AG04450 (cell line): ENCODE results near the gene C1QC.

DNA sequence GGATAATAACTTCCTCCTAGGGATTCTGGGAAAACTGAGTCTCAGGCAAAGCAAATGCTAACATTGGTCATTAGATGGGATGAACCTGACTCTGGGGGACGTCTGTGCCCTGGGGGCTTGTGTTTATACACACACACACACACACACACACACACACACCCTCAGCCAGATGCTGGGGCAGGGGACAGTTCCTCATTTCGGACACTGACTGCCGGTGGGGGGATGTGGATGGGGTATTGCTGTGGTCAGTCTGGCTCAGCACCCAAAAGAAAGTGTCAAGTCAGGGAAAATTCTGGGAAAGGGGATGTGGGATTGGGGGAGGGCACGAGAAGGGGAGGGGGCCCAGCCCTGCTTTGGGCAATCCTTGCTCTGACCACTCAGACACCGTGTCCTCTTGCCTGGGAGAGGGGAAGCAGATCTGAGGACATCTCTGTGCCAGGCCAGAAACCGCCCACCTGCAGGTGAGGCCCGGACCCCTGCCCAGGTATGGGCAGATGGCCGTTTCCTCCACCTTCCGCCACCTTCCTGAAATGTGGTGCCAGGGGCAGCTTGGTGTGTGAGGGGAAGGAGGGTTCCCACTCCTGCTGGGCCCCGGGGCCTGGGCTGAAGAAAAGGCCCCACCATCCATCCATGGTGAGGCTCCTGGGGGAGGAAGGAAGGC is at the start of gene C1QC:
C1QC (plus strand) TSS at position 380 of the 661 bp plus-strand sequence.
- CAGE, long polyA plus RNA = no peak
- RRBS = 60% methylated on average over 1 of the region's 10 CpGs

GRCh38 chr1:22643915-22644309 is 479 bp downstream of the C1QC start:
- CAGE, long polyA plus RNA = no peak
- RRBS = 17% methylated on average over 2 of the region's 12 CpGs

DNA sequence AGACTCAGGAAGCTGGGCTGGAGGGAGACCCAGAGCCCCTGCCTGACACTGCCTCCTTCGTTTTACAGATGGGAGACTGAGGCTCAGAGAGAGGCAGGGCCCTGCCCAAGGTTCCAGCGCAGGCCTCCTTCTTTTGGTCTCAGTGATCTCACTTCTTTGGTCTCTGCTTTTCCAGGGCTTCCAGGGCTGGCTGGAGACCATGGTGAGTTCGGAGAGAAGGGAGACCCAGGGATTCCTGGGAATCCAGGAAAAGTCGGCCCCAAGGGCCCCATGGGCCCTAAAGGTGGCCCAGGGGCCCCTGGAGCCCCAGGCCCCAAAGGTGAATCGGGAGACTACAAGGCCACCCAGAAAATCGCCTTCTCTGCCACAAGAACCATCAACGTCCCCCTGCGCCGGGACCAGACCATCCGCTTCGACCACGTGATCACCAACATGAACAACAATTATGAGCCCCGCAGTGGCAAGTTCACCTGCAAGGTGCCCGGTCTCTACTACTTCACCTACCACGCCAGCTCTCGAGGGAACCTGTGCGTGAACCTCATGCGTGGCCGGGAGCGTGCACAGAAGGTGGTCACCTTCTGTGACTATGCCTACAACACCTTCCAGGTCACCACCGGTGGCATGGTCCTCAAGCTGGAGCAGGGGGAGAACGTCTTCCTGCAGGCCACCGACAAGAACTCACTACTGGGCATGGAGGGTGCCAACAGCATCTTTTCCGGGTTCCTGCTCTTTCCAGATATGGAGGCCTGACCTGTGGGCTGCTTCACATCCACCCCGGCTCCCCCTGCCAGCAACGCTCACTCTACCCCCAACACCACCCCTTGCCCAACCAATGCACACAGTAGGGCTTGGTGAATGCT is 7.8 kb downstream of the C1QB start:
- CAGE, long polyA plus RNA = no peak
- RRBS = 82% methylated on average over 15 of the region's 26 CpGs

DNA sequence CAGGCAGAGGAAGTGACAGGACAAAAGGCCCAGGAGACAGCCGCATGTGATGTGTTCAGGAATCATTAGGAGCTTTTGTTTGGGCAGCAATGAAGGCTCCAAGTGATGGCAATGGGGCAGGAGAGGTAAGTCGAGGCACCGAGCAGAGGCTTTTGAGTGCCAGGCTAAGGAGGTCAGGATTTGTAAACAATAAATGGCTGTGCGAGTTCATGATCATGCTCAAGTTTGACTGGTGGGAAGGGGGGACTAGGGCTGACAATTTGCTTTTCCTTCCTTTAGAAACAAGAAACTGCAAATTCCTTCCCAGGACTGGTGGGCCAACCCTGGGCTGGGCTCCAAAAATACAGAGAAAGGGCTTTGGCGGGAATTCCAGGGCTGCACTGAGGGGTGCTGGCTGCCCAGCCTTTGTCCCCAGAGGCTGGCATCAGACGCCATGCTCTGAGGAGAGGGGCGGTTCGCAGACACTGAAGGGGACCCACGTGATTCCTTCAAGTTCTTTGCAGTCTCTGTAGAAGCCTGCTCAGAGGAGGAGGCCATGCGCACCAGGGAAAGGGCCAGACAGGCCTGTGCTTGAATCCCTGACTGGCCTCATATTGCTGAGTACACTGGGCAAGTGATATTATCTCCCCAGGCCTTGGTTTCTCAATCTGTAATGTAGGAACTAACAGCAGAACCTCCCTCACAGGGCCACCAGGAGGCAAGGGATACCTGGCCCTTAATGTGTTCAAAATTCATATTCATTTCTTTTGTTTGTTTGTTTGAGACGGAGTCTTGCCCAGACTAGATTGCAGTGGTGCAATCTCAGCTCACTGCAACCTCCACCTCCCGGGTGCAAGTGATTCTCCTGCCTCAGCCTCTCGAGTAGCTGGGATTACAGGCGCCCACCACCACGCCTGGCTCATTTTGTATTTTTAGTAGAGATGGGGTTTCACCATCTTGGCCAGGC is 119.5 kb downstream of the EPHB2 start:
- CAGE, long polyA plus RNA = no peak
- RRBS = no CpG with 5 or more reads among the region's 15 CpGs

GRCh38 chr1:22914059-22915077 is 58.3 kb downstream of the LACTBL1 start:
- CAGE, long polyA plus RNA = no peak
- RRBS = no CpG with 5 or more reads among the region's 17 CpGs

- CAGE, long polyA plus RNA = no peak
- RRBS = 15% methylated on average over 9 of the region's 54 CpGs
Measured at GRCh38 chr1:22953048-22953470, 19.6 kb downstream of the LACTBL1 start.

GRCh38 chr1:23168691-23169363 is 48.5 kb downstream of the HTR1D start:
- CAGE, long polyA plus RNA = start-site peak on the minus strand at chr1:23168806-23168845, 1,599 and 1,257 reads in 2 replicates
- RRBS = 50% methylated on average over 3 of the region's 56 CpGs

DNA sequence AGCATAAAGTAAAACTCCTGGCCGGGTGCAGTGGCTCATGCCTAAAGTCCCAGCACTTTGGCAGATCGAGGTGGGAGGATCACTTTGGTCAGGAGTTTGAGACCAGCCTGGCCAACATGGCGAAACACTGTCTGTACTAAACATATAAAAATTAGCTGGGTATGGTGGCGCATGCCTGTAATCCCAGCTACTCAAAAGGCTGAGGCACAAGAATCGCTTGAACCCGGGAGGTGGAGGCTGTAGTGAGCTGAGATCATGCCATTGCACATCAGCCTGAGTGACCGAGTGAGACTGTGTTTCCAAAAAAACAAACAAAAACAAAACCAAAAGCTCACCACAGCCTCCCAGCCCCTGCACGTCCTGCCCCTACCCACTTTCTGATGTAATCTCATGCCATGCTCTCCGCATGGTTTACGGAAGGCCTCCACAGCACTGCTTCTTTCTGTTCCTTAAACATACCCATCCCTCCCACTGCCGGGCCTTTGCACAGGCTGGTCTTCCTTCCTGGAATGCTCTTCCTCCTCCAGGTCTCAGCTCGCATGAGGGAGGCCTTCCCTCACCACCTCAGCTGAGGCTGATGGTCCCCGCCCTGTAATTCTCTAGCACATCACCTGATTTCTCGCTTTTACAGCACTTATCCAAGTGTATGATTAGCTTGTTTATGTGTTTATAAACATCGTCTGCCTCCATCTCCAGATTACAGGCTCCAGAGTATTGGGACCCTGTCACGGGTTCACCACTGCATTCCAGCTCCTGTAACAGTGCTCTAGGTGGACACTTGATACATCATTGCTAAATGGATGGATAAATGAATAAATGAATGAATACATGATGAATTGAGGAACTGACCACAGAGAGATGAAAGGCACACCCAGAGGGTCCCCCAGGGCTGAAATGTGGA is 22.3 kb downstream of the TCEA3 start:
- CAGE, long polyA plus RNA = no peak
- RRBS = no CpG with 5 or more reads among the region's 16 CpGs

GRCh38 chr1:23417526-23418438 is 6.8 kb downstream of the TCEA3 start:
- CAGE, long polyA plus RNA = no peak
- RRBS = no CpG with 5 or more reads among the region's 10 CpGs

DNA sequence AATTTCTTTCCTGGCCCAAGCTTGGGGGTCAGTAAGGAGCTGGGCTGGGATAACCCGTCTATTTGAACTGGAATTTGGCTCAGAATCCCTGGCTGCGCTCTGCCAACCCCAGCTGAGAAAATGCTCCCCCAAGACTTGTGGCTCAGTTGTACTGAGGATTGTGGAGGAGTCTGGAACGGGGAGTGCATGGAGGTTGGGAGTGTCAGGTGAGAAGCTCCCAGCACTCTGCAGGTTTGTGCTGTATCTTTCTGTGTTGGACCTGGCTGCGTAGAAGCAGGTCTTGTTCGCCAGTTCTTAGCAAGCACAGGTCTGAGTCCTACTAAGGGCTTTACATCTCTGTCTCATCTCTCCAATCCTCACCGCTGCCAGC is 1.6 kb downstream of the TCEA3 start:
- CAGE, long polyA plus RNA = no peak
- RRBS = no CpG with 5 or more reads among the region's 6 CpGs

- CAGE, long polyA plus RNA = no peak
- RRBS = no CpG with 5 or more reads among the region's 8 CpGs
Measured at GRCh38 chr1:23555923-23556517, 3.3 kb downstream of the ID3 start.

DNA sequence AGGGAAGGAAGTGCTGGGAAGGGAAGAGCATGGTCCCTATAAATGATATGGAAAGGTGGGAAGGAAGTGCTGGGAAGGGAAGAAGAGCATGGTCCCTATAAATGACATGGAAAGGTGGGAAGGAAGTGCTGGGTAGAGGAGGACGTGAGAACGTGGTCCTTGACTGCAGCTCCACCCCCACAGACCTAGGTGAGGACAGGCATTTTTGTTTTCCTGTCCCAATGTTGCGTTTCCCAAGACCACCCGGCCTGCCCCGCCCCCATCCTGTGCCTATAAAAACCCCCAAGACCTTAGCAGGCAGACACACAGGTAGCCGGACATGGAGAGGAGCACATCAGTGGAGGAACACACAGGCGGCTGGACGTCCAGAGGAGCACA is 12.5 kb upstream of the HMGCL start:
- CAGE, long polyA plus RNA = no peak
- RRBS = 30% methylated on average over 1 of the region's 8 CpGs

DNA sequence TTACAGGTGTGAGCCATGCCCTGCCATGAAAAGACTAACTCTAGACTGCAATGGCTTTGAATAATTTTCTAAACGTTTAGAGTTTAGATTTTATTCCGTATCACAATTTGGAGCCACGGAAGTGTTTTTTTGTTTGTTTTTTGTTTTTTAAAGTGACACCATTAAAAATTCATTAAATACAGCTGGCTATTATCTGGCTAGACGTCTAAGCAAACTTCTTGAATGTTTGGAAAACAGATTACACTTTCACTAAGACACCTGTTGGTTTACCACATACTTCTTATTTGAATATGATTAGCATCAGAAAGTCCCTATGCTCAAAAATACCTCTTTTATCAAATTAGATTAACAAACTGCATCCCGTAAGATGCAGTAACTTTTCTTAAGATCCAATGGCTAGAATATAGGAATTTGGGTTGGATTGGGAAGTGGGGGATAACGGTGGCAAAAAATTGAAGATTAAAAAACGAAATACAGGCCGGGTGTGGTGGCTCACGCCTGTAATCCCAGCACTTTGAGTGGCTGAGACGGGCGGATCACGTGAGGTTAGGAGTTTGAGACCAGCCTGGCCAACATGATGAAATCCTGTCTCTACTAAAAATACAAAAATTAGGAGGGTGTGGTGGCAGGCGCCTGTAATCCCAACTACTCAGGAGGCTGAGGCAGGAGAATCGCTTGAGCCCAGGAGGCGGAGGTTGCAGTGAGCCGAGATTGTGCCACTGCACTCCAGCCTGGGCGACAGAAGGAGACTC is 1.5 kb upstream of the PNRC2 start:
- CAGE, long polyA plus RNA = no peak
- RRBS = no CpG with 5 or more reads among the region's 17 CpGs

DNA sequence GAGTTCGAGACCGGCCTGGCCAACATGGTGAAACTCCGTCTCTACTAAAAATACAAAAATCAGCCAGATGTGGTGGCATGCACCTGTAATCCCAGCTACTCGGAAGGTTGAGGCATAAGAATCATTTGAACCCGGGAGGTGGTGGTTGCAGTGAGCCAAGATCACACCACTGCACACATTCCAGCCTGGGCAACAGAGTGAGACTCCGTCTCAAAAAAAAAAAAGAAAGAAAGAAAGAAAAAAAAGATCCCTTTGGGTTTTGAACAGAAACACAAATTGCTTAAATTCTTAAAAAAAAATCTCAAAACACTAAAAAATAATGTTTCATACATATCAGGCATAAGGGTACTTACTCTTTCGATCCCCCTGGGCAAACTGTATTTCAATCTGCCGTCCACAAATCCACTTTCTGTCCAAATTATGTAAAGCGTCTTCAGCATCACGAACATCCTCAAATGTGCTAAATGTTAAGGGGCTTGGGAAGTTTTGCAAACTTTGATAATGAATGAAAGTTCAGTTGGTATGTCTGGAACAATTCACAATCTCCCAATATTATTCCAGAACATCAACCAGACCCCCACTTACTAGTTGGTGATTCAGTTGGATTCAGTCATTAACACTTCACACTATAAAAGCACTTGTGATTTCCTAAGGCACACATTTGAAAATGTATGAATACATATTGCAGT is 5.4 kb downstream of the SRSF10 start:
- CAGE, long polyA plus RNA = no peak
- RRBS = no CpG with 5 or more reads among the region's 10 CpGs

DNA sequence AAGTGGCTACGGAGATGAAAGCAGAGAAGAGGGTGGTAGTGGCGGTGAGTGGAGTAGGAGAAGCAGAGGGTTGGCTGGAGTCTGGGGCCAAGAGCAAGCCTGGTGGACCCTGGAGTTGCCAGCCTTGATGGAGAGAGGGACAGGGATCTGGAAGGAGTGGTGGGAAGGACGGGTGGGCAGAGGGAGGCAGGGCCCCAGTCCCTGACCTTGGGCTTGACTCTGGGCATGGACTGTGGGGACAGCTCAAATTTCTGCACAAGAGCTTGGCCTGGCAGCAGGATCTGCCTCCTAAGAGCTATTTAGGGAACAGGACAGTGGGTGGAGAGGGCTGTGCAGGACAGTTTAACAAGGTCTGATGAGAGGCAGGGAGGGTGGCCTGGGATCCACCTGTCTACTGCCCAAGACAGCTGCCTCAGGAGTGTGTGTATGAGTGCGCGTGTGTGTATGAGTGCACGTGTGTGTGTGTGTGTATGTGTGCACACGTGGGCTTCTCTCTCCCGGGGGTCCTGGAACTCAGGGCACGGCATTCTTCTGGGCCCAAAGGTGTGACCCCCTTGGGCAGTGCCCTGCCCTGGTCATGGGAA is 15.6 kb downstream of the MYOM3 start:
- CAGE, long polyA plus RNA = no peak
- RRBS = no CpG with 5 or more reads among the region's 9 CpGs

DNA sequence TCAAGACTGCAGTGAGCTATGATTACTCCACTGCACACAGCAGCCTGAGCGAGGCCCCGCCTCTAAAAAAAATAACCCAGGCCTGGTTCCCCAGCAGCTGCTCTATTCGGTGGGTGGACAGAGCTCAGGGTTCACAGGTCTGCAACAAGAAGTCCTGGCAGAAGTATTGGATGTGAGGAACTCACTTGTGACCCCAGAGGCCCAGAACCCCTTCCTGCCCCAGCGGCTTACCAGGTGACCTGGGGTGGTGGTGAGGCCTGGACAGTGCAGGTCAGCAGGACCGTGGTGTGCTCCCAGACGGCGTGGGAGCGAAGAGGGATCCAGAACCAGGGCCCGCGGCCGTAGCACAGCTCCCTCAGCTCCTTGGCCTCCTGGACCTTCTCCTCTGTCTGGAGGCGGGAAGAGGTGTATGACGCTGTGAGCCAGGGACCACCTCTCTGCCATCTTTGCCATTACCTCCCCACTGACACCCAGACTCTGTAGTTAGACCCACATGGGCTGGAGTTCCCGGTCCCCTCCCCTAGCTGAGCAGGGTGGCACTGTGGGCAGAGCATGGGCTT is 6.2 kb downstream of the MYOM3 start:
- CAGE, long polyA plus RNA = no peak
- RRBS = no CpG with 5 or more reads among the region's 14 CpGs

GRCh38 chr1:24110771-24111269 is 1.1 kb downstream of the MYOM3 start:
- CAGE, long polyA plus RNA = no peak
- RRBS = no CpG with 5 or more reads among the region's 12 CpGs

DNA sequence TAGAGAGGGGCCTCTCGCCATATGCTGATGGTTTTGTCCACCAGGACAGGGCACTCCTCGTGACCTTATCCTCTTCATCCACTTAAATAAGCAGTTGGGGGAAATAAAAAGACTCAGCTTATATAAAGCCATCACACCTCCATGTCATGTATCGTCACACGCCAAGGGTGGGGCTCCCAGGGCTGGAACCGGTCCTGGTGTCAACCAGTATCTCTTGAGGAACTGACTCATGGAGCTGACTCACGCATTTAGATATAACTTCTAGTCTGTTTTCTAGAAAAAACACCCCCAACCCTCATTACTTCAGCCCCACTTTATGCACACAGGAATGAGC is 6.8 kb upstream of the IL22RA1 start:
- CAGE, long polyA plus RNA = no peak
- RRBS = no CpG with 5 or more reads among the region's 6 CpGs

DNA sequence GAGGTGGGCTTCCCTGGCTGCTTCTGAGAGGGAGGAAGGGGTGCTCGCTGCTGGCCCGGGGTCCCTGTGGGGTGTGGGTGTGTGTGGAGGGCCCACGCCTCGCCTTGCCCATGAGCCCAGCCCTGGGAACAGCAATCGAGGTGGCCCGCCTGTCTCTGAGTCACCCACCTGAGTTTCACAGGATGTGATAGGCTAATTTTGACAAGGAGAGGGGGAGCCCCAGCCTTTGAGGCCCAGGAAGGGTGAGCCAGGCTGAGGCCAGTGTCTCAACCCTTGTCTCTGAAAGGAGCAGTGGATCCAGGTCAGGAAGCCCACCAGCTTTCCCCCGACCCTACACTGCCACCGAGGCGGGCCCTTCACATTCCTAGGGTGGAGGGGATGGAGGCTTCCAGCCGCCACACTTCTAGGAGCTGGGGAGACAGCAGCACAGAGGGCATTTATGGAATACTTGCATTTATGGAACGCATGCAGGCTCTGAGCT is 49.1 kb upstream of the IFNLR1 start:
- CAGE, long polyA plus RNA = no peak
- RRBS = no CpG with 5 or more reads among the region's 11 CpGs

GRCh38 chr1:24294234-24295434 is 24.5 kb upstream of the GRHL3 start:
- CAGE, long polyA plus RNA = no peak
- RRBS = no CpG with 5 or more reads among the region's 19 CpGs